Liver (tissue), 9 donors: ENCODE measurements around a stretch of chr15.

DNA sequence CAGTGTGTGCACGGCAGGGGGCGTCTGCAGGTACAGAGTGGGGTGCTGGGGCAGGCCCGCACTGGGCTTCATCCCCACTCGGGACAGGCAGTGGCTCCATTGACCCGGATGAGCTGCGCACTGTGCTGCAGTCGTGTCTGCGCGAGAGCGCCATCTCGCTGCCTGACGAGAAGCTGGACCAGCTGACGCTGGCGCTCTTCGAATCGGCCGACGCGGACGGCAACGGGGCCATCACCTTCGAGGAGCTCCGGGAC, 16.9 kb downstream of the NOX5 start:
- PRO-cap, 5 experiments, result no peak in any of the 5 experiments
- RAMPAGE, long total RNA, 2 experiments, result no peak in any of the 2 experiments
- RRBS, result no CpG with 5 or more reads among the region's 23 CpGs

GRCh38 chr15:69089944-69090730, 70.3 kb upstream of the GLCE start:
- PRO-cap, 5 experiments, result no peak in any of the 5 experiments
- RAMPAGE, long total RNA, 2 experiments, result no peak in any of the 2 experiments
- RRBS, result no CpG with 5 or more reads among the region's 6 CpGs

DNA sequence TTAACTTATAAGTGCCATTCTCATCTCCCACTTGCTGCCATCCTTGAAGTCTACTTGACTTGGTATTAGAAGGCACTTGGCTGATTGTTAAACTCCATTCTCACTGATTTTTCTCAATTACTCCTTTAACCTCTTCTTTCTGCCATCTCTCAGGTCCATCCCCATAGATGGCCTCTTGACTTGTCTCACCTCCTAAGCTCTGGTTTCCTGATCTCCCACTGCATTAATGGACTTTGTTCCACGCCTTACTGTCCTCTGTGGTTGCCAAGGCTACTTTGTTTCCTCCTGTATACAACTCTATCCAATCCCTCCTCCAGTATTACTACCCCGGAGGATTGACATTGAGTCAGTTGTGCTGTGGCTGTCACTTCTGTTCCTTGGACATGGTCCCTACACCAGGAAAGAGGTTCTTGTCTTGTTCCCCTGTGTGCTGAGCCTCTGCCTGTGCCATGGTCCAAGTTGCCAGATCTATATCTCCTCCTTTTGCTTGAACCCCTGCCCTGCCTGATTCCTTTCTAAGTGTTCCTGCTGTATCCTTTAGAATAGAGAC, 10.6 kb upstream of the GLCE start:
- PRO-cap, 5 experiments, result no peak in any of the 5 experiments
- RAMPAGE, long total RNA, 2 experiments, result no peak in any of the 2 experiments
- RRBS, result no CpG with 5 or more reads among the region's 2 CpGs

DNA sequence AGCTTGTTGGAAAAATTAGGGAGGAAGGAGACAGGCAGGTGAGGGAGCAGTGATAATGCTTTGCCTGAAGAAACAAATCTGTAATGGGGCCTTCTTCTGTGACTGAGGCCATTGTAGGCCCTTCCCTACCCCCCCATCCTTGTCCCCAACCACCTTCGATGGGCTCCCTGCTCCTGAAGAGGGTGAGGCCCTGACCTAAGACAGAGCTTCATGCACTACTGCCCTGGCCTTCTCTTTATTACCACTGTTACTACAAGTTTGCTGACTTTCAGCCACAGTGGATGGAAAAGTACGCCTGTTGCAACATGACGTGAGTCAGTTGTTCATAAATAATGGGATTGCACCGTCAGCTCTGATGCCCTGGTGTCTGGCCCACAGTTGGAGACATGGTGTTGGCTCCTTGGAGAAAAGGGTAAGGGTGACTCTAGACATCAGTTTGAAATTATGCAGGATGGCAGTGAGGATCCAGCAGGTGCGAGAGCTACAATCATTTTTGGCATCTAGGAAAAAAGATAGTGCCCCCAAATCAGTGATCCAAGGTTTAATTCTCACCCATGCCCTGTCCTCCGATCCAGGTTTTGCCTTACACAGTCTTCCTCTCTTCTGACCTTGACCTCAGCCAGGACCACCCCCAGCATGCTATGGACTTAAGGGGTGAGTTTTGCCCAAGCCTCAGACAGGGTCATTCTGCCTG, 5.5 kb downstream of the PAQR5 start:
- PRO-cap, 5 experiments, result no peak in any of the 5 experiments
- RAMPAGE, long total RNA, 2 experiments, result no peak in any of the 2 experiments
- RRBS, result no CpG with 5 or more reads among the region's 6 CpGs

GRCh38 chr15:69455578-69456752, 3.3 kb downstream of the RPLP1 start:
- PRO-cap, 5 experiments, result no peak in any of the 5 experiments
- RAMPAGE, long total RNA, 2 experiments, result no peak in any of the 2 experiments
- RRBS, result no CpG with 5 or more reads among the region's 9 CpGs

DNA sequence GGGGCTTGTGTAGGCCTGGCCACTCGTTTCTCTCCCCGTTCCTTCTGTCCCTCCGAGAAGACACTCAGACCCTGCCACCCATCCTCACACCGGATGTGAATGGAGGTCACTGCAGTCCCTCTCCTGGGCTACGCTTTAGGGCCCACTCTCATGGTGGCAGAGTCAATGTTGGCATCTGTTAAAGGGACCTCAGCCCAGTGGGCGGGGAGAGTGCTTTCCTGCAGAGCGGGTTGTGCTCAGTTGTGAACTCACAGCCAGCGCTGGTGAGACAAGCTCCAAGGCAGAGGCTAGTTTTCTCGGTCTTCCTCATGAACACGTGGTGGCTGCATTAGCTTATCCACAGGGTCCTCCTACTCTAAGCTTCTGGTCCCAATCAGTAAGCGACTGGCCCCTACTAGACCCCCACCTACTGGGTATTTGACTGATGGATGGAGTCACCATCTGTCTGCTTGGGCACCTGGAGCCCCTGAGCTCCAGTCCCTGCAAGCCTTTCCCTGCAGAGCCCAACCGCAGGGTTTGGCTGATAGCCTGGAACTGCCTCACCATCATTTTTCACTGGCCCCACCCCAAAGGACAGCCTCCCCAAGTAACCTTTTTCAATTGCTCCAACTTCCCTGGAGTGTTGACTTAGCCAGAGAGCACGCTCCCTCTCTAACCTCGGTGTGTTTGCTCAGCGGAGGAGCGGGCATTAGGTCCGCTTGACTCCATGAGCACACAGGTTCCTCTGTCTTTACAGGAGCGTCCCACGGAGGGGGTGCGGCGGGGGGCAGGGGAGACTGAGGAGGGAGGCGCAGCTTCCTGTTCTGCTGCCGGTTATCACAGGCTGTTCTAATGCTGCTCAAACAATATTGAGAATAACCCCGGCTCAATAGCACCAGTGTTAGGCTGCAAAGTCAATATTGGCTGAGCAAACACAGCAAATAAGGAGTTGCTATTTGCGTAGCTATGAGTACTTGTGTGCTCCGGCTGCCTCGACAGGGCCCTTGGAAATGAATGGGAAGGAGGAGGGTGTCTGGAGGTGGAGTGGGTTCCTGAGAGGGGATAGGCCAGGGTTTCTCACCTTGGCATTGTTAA, 141.6 kb downstream of the RPLP1 start:
- PRO-cap, 5 experiments, result peak in 4 of 5 experiments; most common plus-strand start position 622 of the sequence (in 3); most common minus-strand start position 820 of the sequence (in 2)
- RAMPAGE, long total RNA, 2 experiments, result no peak in any of the 2 experiments
- RRBS, result 8% methylated on average over 3 of the region's 27 CpGs

- PRO-cap, 5 experiments, result no peak in any of the 5 experiments
- RAMPAGE, long total RNA, 2 experiments, result no peak in any of the 2 experiments
- RRBS, result no CpG with 5 or more reads among the region's 4 CpGs
These were observed 282.5 kb downstream of the RPLP1 start for GRCh38 chr15:69735172-69735527.

DNA sequence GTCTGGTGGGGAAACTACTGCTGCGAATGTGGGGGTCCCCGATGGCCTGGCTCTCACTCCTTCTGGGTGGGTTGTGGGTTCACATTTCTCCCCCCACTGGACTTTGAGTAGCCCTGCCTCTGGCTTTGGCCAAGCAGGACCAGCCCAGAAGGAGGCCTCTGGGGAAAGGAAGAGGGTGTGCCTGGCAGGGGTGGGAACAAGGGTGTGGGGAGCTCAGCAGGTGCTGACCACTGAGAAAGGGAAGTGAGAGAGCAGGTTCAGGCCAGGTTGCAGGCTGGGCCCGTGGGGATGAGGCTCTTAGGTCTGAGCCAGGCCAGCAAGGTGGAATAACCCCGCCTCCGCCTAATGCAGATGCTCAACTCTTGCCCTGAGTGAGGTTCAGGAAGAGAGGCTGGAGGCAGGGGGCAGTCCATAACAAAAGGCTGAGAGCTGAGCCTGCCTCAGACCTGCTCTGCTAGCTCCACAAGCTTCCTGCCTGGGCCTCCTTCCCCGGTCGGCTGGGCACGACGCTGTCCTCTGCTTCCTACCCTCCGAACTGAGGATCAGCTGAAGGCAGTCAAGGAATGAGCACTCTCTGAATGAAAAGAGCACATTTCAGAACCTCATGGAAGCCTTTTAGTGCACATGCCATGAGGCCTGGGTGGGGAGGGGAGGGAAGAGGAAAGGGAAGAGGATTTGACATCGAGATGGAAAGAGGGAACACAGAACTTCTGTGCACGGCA, 82.7 kb downstream of the TLE3 start:
- PRO-cap, 5 experiments, result no peak in any of the 5 experiments
- RAMPAGE, long total RNA, 2 experiments, result no peak in any of the 2 experiments
- RRBS, result no CpG with 5 or more reads among the region's 12 CpGs

- PRO-cap, 5 experiments, result no peak in any of the 5 experiments
- RAMPAGE, long total RNA, 2 experiments, result no peak in any of the 2 experiments
- RRBS, result no CpG with 5 or more reads among the region's 12 CpGs
These were observed 74.0 kb downstream of the TLE3 start for GRCh38 chr15:70023606-70024280.

DNA sequence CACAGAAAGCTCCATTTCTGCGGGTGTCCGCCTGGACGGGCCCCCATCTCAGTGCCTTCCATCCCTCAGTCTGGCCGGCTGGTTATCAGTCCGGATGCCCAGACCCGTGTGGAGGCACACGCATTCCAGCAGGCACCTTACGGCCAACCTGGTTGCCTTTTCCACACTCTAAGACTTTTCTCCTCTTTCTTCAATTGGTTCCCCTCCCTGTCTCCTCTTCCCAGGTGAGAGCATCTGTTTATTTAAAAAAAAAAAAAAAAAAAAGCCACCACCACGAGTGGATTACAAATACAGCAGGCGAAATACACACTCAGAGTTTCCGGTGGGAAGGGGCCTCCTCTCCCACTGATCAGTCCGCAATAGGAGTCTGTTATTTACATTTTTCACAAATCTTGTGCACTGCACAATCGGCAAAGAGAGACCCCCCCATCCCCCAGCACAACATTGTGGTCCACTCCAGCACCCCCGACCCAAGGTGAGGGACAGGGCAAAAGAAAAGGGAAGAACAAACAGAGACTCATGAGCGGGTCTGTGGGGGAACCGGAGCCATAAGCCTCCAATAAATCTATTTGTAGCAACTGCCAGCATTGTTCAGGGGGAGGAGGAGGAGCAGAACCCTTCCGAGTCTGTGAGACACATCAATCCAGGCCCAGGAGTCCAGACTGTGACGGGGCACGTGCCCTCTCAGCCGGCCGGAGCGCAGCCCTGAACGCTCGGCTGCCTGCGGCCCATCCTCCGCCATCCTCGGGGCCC, 48.3 kb downstream of the TLE3 start:
- PRO-cap, 5 experiments, result no peak in any of the 5 experiments
- RAMPAGE, long total RNA, 2 experiments, result no peak in any of the 2 experiments
- RRBS, result no CpG with 5 or more reads among the region's 27 CpGs

GRCh38 chr15:70050024-70050449, 47.7 kb downstream of the TLE3 start:
- PRO-cap, 5 experiments, result no peak in any of the 5 experiments
- RAMPAGE, long total RNA, 2 experiments, result no peak in any of the 2 experiments
- RRBS, result no CpG with 5 or more reads among the region's 11 CpGs

- PRO-cap, 5 experiments, result no peak in any of the 5 experiments
- RAMPAGE, long total RNA, 2 experiments, result no peak in any of the 2 experiments
- RRBS, result no CpG with 5 or more reads among the region's 7 CpGs
These were observed 5.1 kb downstream of the TLE3 start for GRCh38 chr15:70092491-70093075.

GRCh38 chr15:70099691-70100023, 1.9 kb upstream of the TLE3 start:
- PRO-cap, 5 experiments, result peak in 5 of 5 experiments; most common plus-strand start chr15:70099811 (in 5)
- RAMPAGE, long total RNA, 2 experiments, result no peak in any of the 2 experiments
- RRBS, result no CpG with 5 or more reads among the region's 14 CpGs

DNA sequence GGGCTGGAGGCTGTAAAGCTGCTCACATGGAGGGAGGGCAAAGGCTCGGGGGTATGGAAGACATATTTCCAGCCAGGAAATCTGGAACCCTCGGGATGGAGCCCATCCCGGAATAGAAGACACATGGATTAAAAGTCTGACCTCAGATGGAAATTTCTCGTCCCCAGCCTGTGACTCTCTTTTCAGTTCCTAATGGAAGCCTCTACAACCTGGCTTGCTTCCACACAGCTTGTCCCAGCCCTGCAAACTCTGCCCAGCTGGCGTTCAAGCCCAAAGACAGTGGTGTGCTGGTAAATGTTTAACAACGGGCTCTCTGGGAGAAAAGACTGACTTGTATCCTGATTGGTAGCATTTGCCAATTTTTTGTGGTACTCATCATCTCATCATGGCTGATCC, 35.6 kb upstream of the TLE3 start:
- PRO-cap, 5 experiments, result no peak in any of the 5 experiments
- RAMPAGE, long total RNA, 2 experiments, result no peak in any of the 2 experiments
- RRBS, result no CpG with 5 or more reads among the region's 6 CpGs

DNA sequence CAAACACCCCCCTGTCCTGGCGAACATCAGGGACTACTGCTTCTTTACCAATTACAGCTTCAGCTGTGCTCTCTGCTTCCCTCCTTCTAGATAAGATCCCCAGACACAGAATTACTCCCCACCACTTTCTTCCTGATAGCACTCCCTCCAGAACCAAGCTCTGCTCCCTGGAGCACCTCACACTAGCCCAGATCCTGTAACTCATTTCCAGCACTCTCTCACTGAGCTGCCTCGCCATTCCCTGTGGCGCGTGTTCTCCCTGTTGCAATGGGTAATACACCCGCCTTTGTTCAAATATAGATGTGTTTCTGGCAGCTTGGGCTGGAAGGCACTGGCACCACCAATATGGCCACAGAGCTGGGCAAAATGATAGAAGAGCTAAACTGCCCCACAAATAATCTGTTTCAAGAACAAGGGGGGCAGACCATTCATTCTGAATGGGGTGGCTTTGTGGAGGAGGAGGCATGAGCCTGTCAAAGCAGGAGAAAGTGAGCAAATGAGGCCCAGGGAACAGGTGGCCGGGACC, 57.4 kb upstream of the TLE3 start:
- PRO-cap, 5 experiments, result no peak in any of the 5 experiments
- RAMPAGE, long total RNA, 2 experiments, result no peak in any of the 2 experiments
- RRBS, result no CpG with 5 or more reads among the region's 6 CpGs

DNA sequence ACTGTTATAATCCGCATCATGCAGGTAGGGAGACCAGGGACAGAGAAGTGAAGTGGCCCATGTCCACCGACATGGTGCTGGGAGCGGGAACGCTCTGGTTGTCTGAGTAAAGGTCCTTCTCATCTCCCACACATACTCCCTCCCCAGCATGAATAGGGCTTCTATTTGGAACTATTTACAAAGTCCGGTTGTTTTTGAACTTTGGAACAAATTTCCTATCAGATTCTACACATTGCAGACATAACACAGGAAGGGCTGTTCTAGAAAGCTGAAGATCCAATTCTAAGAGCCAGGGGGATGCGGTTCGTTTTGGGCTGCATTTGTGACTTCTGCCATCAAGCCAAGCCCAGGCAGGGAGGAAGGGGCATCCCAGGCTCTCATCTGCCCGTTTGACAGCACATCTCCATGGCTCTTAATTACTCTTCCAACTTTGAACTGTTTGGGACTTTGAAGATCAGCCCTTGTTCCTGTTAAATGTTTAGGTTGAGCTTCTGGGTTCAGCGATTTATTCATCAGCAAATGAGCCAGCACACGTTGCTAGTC, 94.9 kb upstream of the TLE3 start:
- PRO-cap, 5 experiments, result peak in 2 of 5 experiments; most common plus-strand start position 258 of the sequence (in 1); most common minus-strand start position 134 of the sequence (in 1)
- RAMPAGE, long total RNA, 2 experiments, result no peak in any of the 2 experiments
- RRBS, result no CpG with 5 or more reads among the region's 10 CpGs

DNA sequence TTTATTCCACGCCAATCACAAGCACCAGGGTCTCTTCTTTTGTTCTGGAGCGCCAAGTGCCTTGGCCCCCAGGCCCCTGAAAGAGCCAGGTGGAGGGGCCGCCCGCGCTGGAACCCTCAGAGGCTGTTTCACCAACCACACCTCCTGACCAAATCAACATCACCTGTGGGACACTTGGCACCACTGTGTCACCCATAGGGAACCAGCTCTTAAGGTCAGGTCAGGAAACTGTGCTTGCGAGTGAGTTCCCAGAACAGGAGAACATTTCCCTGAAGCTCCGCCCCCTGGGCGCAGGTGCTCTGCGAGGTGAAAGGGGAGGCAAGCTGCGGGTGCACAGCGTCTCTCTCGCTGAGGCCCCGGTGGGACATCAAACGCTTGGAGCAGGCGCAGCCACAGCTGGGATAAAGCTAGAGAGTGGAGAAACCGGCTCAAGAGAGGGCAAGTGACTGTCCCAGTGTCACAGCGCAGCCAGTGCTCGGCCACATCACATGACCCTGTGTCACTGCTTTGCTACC, 311.2 kb downstream of the UACA start:
- PRO-cap, 5 experiments, result peak in 4 of 5 experiments; most common plus-strand start position 304 of the sequence (in 3); most common minus-strand start position 118 of the sequence (in 1)
- RAMPAGE, long total RNA, 2 experiments, result no peak in any of the 2 experiments
- RRBS, result 30% methylated on average over 4 of the region's 18 CpGs

DNA sequence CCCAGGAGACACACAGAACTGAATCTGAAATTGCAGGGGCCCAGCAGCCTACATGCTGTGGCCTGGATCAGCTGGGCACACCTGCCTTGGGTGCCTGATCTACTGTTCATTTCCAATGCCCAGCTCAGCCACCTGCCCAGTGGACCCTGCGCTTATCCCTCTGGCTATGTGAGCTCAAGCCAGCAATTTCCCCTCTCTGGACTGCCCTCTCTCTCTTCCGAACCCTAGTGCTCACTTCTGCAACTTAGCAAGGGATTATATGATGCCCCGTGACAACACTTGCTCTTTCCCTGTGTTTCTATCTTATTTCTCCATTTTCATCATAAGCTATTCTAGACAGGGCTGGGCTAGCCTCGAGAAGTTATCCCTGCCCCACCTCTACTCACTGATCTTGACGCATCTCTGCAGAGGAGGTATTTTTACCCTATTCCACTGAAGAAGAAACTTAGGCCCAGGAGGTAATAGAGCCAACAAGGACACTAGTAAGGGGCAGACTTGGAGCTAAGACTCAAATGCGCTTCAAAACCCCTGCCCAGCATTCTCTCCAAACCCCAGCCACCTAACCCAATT, 275.9 kb downstream of the UACA start:
- PRO-cap, 5 experiments, result peak in 1 of 5 experiments; most common minus-strand start position 233 of the sequence (in 1)
- RAMPAGE, long total RNA, 2 experiments, result no peak in any of the 2 experiments
- RRBS, result no CpG with 5 or more reads among the region's 6 CpGs

GRCh38 chr15:70505419-70506196, 257.8 kb downstream of the UACA start:
- PRO-cap, 5 experiments, result no peak in any of the 5 experiments
- RAMPAGE, long total RNA, 2 experiments, result no peak in any of the 2 experiments
- RRBS, result no CpG with 5 or more reads among the region's 4 CpGs

- PRO-cap, 5 experiments, result no peak in any of the 5 experiments
- RAMPAGE, long total RNA, 2 experiments, result no peak in any of the 2 experiments
- RRBS, result no CpG with 5 or more reads among the region's 9 CpGs
These were observed 204.1 kb downstream of the UACA start for GRCh38 chr15:70559221-70559618.